Epithelial cell of proximal tubule (primary cell): ENCODE data around the gene RPP38.

- RAMPAGE, long total RNA = no peak
- RRBS = 93% methylated on average over 4 of the region's 15 CpGs
Measured at GRCh38 chr10:13871793-13872391, 285.1 kb downstream of the PRPF18 start.

GRCh38 chr10:14153455-14154118, 177.1 kb downstream of the FRMD4A start:
- RAMPAGE, long total RNA = no peak
- RRBS = no CpG with 5 or more reads among the region's 19 CpGs

- RAMPAGE, long total RNA = no peak
- RRBS = no CpG with 5 or more reads among the region's 15 CpGs
Measured at GRCh38 chr10:14541138-14541862, 210.6 kb upstream of the FRMD4A start.

GRCh38 chr10:14548483-14548896, 217.8 kb upstream of the FRMD4A start:
- RAMPAGE, long total RNA = no peak
- RRBS = no CpG with 5 or more reads among the region's 11 CpGs

GRCh38 chr10:14557878-14558679, 216.6 kb downstream of the FAM107B start:
- RAMPAGE, long total RNA = no peak
- RRBS = no CpG with 5 or more reads among the region's 18 CpGs

GRCh38 chr10:14594535-14595446, 179.9 kb downstream of the FAM107B start:
- RAMPAGE, long total RNA = no peak
- RRBS = no CpG with 5 or more reads among the region's 9 CpGs

DNA sequence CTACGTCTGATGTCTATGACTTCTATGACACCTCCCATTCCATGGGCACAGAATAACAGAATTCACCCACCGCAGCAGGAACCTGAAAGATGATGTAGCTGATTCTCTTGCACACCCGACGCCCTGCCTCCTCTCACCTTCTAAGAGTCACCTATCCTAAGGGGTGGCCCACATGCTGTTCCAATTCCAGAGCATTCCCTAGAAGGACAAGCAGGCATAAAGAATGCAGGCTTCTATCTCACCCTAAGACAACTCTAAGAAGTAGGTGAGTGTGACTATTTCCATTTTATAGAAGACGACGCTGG, 178.1 kb downstream of the FAM107B start:
- RAMPAGE, long total RNA = no peak
- RRBS = no CpG with 5 or more reads among the region's 6 CpGs

GRCh38 chr10:14601022-14601770, 173.5 kb downstream of the FAM107B start:
- RAMPAGE, long total RNA = no peak
- RRBS = no CpG with 5 or more reads among the region's 6 CpGs

DNA sequence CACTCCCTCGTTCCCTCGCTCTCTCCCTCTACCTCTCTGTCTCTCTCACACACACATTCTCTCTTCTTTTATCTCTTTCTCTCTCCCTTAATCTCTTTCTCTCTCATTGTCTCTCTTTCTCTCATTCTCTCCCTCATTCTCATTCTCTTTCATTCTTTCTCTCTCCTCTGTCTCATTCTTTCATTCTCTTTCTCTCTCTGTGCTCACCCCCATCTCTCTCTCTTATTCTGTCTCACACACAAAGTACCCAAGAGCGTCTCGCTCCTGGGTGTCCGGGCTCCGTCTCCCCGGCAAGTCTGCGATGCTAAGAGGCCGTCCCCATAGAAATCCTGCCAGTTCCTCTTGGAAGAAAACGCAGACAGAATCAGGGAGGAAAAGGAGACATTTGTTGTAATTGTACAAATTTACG, 170.0 kb downstream of the FAM107B start:
- RAMPAGE, long total RNA = no peak
- RRBS = no CpG with 5 or more reads among the region's 11 CpGs

DNA sequence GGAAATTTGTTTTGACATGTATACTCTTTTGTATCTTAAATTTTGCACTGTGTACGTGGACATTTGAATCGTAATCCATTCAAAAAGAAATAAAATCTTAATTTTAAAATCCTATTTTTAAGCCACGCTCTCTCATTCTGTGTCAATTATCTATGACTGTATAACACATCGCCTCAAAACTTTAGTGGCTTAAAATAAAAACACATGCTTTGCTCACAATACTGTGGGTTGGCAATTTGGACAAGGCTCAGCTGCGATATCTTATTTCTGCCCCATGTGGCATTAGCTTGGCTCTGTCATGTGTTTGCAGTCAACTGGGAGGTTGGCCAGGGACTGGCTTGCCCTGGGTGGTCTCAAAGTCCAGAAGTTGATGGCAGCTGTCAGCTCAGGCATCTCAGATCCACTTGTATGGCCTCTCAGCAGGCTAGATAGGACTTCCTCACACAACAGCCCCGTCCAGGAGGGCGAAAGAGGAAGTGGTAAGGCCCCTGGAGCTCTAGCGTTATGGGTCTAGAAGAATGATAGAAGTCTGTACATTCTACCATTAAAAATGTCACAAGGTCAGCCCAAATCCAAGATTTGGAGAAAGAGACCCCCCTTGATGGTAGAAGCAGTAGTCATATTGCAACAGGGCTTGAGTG, 166.4 kb downstream of the FAM107B start:
- RAMPAGE, long total RNA = no peak
- RRBS = no CpG with 5 or more reads among the region's 8 CpGs

GRCh38 chr10:14634631-14635054, 140.1 kb downstream of the FAM107B start:
- RAMPAGE, long total RNA = no peak
- RRBS = no CpG with 5 or more reads among the region's 10 CpGs

GRCh38 chr10:14742830-14743237, 31.9 kb downstream of the FAM107B start:
- RAMPAGE, long total RNA = no peak
- RRBS = no CpG with 5 or more reads among the region's 3 CpGs

GRCh38 chr10:15096793-15097820, at the start of gene RPP38:
Gene RPP38, plus strand, starts transcription at chr10:15097355.
- RAMPAGE, long total RNA = start-site peak on the plus strand at chr10:15097339-15097385, 37 and 26 reads in 2 replicates
- RRBS = 1% methylated on average over 57 of the region's 96 CpGs

GRCh38 chr10:15212913-15214094, 44.8 kb upstream of the NMT2 start:
- RAMPAGE, long total RNA = no peak
- RRBS = 99% methylated on average over 10 of the region's 57 CpGs

DNA sequence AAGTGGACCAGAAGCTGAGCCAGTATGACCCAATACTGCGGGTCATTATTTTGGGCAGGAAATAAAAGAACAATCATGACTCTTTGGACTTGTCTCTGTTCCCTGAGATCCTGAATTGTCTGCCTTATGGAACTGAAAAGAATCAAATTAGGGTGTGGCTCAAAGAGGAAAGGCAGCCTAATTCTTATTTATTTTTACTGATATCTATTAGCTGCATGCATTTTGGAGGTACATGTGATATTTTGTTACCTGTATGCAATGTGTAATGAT, 168.3 kb upstream of the FAM171A1 start:
- RAMPAGE, long total RNA = no peak
- RRBS = no CpG with 5 or more reads among the region's 1 CpG

- RAMPAGE, long total RNA = no peak
- RRBS = no CpG with 5 or more reads among the region's 5 CpGs
Measured at GRCh38 chr10:15630312-15630826, 89.4 kb downstream of the ITGA8 start.

GRCh38 chr10:15809396-15809726, 50.9 kb downstream of the MINDY3 start:
- RAMPAGE, long total RNA = no peak
- RRBS = no CpG with 5 or more reads among the region's 5 CpGs

DNA sequence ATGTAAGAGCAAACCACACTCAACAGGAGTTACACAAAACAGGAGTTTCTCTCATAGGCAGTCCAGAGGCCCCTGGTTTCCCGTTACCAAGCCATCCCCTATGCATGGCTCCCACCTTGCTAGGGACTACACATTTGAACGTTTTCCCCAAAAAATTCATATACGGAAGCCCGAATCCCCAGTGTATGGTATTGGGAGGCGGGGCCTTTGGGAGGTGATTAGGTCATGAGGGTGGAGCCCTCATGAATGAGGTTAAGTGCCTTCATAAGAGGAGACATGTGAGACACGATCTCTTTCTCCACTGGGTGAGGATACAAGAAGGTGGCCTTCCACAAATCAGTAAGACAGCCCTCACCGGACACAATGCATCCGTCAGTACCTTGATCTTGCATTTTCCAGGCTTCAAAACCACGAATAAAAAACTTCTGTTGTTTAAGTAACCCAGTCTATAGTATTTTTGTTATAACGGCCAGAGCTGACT, 29.0 kb downstream of the RSU1 start:
- RAMPAGE, long total RNA = no peak
- RRBS = no CpG with 5 or more reads among the region's 10 CpGs

GRCh38 chr10:16995948-16996540, 133.6 kb downstream of the CUBN start:
- RAMPAGE, long total RNA = no peak
- RRBS = no CpG with 5 or more reads among the region's 5 CpGs

DNA sequence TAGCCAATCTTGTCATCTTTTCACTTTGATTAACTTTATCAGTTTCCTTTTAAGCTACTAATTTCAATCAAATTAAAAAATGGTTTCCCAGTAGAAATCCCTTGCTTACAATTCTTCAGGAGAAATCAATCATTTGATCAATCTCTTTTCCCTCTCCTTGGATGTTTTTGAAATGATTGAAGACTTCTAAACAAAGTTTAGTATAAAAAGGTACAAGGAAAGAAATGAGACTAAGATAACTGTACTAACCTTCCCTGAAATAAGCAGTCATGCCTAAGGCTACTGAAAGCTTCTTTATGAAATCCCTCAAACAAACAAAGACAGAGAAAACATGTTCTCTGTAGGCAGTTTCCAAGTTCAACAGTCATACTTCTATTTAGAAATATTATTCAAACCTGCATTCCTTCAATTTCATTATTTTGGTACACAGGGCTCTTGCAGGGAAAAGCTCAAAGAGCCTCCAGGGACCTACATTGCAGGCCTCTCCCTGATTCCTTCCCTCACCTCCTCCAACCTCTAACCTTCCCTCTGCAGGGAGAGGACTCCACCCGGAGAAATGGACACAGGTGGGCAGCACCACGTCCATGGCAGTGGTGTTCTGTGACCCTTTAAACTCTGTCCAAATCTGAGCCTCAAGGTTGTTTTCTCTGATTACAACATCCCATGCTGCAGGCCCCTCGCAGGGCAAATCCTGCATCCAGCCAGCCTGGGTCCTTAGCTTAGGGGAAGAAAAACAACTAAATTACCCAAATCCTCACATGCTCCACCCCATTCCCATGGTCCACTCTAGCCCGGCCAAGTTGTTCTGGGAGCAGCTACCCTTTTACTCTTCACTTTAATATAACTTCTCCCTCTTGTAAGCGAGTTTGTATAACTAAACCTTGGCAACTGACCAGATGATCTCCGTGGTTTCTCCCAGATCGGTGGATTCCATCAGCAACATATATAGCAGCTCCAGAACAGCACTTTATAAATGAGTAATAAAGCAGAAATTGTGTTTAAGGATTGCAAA, 129.9 kb downstream of the CUBN start:
- RAMPAGE, long total RNA = no peak
- RRBS = no CpG with 5 or more reads among the region's 7 CpGs